ENCODE measurements around the genes C12orf43 and CFAP251.

DNA sequence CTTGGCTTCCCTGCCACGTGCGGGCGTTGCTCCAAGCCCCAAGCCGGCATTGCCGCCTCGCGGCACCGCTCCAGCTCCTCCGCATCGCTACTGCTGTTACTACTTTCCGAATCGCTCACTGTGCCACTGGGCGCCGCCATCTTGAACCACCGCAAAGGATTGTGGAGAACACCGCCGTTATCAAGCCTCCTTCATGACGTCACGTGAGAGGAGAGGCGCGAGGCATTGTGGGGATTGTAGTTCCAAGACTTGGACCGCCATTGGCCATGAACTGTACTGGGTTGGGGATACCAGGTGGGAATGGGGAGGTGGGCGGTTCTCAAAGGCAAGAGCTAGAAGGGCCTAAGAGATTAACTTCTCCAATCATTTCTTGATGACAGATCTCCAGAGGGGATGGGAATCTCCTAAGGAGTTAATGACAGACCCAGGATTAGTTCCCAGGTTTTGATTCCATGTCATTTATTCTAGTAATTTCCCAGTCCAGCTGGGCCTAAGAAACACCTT lies at the start of gene C12orf43:
TSS of gene C12orf43 (minus strand) at position 153 of the 504 bp plus-strand sequence.
- RRBS = 2% methylated on average over 4 of the region's 23 CpGs

GRCh38 chr12:121033362-121033773 lies 5.7 kb downstream of the OASL start:
- RRBS = no CpG with 5 or more reads among the region's 12 CpGs

DNA sequence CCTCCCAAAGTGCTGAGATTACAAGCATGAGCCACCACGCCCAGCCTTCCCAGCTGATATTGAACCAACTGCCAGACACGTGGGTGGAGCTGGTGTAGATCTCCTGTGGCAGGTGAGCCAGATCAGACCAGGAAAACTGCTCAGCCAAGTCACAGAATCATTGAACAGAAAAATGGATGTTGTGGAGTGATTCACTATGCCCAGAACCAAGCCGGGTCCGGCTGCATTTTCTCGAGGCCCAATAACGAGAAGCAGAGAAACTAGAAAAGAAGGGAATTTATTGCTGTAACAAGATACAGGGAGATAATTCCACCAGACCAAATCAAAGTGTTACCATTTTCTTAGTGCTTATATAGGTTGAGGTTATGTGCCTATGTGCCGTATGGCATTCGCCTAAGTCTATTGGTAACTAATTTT lies 8.5 kb upstream of the OASL start:
- RRBS = no CpG with 5 or more reads among the region's 8 CpGs

DNA sequence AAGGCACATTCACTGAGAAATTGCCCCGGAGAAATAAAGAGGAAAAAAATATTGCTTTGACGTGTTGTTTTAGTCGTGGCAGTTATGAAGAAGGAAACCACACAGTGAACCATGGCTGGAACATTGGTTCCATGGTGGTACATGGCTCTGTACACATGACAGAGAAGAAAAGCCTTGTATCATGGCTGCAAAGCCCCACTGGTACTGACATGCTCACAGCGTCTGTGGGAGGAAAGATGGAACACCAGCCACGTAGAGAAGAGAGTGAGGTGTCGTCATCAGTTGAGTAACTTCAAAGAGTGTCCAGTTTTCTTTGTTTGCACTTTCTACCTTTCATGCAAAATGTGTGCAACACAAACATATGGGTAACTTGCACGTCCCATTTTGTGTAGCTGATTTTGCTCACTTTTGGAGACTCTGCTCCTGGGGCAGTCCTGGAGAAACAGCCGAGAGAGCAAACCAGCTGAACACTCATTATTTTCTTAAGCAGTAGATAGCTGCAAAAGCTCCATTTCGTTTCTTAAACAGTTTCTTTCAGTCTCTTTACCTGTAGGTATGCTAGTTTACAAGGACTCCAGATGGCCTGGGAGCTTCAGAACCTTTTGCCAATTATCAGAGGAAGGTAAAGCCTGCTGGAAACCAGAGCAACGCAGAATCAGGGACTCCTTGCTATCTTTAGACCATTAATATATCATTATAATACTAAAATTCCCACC lies 6.3 kb upstream of the P2RX7 start:
- RRBS = 89% methylated on average over 1 of the region's 10 CpGs

- RRBS = no CpG with 5 or more reads among the region's 13 CpGs
Observed at GRCh38 chr12:121210684-121211214, 820 bp downstream of the P2RX4 start.

- RRBS = no CpG with 5 or more reads among the region's 20 CpGs
Observed at GRCh38 chr12:121233312-121234176, 23.6 kb downstream of the P2RX4 start.

DNA sequence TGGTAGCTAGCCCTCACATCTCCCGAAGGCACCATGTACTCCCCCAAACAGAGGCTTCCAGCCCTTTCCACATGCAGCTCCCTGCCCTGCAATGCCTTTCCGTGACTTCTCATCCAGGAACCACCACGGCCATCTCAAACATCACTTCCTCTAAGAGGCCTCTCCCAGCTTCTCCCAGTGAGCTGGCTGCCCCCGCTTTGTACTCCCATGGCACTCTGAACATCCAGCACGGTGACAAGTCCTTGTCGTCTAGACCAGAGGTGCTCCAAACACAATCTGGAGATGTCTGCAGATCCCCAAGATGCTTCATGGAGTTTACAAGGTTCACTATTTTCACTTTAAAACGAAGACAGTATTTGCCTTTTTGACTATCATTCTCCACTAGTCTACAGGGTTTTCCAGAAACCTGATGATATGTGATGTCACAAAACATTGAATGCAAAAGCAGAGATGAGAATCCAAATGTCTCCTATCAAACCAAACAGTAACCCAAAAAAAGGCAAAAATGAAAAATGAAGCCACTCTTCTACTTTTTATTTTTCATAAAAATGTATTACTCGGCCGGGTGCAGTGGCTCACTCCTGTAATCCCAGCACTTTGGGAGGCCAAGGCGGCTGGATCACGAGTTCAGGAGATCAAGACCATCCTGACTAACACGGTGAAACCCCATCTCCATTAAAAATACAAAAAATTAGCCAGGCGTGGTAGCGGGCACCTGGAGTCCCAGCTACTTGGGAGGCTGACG lies 34.7 kb downstream of the CAMKK2 start:
- RRBS = no CpG with 5 or more reads among the region's 15 CpGs

DNA sequence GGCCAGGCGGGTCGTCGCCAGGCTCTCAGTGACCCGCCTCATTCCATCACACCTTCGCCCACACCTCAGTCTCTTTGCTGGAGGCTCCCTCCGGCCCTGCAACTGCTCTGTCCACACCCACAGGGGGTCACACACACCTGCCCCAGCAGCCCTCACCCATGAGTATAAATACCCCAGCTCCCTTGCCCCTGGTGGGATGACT lies 23.1 kb downstream of the CAMKK2 start:
- RRBS = no CpG with 5 or more reads among the region's 6 CpGs

GRCh38 chr12:121295238-121295379 lies 1.4 kb downstream of the CAMKK2 start:
- RRBS = no CpG with 5 or more reads among the region's 1 CpG

- RRBS = no CpG with 5 or more reads among the region's 7 CpGs
Observed at GRCh38 chr12:121571430-121571685, 9.5 kb downstream of the KDM2B start.

GRCh38 chr12:121579431-121579869 lies 1.4 kb downstream of the KDM2B start:
- RRBS = 0% methylated on average over 3 of the region's 28 CpGs

- RRBS = no CpG with 5 or more reads among the region's 4 CpGs
Observed at GRCh38 chr12:121581683-121581989, 813 bp upstream of the KDM2B start.

DNA sequence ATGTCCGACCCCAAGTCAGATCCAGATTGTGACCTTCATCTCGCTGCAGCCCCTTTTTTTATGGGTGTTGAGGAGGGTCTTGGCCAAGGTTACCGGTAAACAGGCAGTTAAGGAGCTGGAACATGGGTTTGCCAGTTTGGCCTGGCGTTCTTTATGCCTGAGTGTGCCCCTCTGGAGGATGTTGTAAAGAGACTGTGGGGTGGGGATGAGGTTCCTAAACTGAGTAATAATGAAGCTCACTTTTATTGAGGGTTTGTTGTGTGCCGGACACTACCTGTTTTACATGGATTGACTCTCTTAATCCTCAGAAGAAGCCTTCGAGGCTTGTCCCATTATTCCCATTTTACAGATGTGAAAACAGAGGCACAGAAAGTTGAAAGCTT lies 31.3 kb downstream of the MORN3 start:
- RRBS = no CpG with 5 or more reads among the region's 6 CpGs

- RRBS = no CpG with 5 or more reads among the region's 11 CpGs
Observed at GRCh38 chr12:121785000-121785440, 8.5 kb downstream of the RHOF start.

GRCh38 chr12:121791452-121792694 lies 1.6 kb downstream of the RHOF start:
- RRBS = no CpG with 5 or more reads among the region's 19 CpGs

- RRBS = 84% methylated on average over 16 of the region's 39 CpGs
Observed at GRCh38 chr12:121822665-121823332, 19.0 kb downstream of the SETD1B start.

DNA sequence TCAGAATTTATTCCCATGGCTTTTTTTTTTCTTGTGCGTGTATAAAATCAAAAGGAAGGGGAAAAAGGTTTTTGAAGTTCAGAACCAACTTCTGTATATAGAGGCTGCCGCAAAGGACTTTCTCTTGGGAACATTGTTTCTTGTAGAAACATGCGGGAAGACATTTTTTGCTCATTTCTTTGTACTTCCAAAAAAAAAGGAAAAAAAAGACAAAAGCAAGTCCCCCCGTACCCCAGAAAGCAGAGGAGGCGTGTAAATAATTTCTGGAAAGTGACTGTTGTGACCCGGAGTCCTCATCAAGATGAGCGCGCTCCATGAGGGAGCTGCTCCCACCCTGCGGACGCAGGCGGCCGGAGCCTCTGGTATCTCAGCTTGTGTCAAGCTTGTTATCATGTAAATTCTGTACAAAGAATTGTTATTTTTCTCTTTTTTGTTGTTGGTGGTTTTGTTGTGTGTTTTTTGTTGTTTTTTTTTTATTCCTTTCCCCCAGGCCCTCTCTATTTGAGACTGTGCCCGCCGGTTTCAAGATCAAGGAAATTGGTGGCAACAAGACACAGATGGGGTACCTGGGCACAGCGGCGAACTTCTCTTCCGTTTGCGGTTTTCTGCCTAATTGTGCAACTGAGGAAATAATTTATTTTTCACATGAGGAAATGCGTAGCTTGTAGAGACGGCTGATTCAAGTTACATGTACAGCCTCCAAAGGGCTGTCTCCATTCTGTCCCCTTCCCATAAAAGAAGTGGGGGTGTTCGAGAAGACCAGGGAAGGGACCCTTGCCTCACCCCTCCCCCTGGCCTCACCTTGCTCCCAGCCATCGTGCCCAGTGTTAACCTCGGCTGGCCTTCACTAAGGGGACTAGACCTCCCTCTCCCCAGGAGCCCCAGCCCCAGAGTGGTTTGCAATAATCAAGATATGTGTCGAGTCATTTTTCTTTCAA lies 27.0 kb downstream of the HPD start:
- RRBS = 89% methylated on average over 7 of the region's 24 CpGs

DNA sequence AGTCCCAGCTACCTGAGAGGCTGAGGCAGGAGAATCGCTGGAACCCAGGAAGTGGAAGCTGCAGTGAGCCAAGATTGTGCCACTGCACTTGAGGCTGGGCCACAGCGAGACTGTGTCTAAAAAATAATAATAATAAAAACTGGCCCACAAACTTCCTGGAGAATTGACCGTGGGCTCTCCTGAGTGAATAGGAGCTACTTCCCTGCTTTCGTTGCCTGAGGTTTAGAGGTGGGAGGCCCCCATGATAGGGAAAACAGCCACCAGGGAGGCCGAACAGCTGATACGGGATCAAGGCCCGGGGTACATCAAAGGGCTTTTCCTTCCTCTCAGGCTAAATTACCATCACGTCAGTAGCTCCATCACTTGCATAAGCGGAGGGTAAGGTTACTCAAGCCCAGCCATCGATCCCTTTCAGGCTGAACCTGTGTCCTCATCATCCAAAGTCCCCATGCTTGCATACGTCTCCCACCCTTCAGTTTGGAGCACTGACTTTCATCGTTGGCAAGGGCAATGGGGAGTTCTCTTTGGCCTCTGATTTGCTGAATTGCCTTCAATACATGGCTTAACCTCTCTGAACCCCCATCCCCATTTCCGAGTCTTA lies 12.3 kb upstream of the PSMD9 start:
- RRBS = no CpG with 5 or more reads among the region's 13 CpGs

DNA sequence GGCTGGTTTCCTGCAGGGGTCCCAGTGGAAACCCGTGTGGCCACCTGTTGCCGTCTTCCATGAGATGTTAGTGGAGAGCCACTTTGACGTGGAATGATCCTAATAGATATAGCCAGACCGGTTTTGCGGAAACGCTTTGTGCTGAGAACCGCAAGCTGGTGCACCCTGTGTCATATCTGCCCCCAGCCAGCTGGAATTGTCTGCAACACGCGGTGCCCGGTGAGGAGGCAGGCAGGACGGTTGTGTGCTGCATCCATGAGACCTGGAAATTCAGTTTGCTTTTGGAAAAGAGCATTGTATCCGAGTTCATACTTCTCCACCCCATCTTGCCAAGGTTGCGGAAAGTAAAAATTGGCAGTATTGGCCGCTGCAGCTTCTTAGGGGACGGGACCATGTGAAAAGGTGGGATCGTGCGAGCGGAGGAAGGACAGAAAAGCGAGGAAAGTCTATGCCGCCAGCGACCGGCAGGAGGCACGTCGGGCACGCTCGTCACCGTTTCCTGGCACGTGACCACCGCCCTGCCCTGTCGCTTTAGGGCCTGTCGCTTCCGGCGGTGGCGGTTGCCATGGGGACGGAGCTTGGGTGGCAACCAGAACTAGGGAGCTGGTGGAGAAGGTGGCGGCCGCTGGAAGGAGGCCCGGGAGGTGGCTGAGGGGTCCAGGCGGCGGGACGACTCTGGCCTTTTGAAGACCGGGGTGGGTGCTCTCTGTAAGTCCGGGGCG lies at the start of gene CFAP251:
TSS of gene CFAP251 (plus strand) at position 592 of the 722 bp plus-strand sequence.
- RRBS = 28% methylated on average over 27 of the region's 44 CpGs

DNA sequence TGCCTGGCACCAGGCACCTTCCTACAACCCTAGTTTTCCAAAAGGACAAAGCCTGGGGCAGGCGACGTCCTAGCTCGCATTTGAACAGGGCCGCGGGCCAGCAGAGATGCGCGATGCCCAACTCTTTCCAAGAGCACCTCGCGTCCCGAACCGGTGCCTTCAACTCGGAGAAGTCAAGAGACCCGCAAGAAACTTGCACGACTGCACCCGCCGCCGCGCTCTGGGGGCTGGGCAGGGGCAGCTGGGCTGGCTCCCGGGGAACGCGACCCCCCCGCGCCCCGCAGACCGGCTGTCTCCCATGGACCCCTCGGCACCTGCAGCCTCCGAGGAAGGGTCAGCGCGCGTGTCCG lies 380 bp upstream of the BCL7A start:
- RRBS = 0% methylated on average over 7 of the region's 31 CpGs